ENCODE measurements around the genes NXT2, DCX and RBMXL3.

DNA sequence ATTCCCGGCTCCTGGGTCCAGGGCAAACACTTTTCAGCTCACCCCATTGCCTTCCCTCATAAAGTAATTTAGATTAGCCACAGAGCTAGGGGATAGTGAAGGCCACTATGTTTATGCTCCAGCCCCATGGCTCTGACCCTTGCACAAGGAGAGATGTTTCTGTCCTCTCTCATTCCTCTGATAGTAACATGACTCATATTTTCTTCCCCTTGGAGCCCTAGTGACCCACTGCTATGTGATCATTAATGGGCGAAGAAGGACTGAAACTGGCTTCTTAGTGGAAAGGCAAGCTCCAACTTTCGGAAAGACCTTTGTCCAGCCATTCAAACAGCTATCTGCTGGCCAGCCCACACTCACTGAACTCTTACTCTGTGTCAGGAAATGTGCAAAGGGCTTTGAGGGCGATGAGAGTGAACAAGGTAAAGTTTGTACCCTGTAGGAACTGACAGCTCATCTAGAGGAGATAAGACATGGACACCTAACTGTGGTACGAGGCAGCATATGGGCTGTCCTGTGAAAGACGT, 12.3 kb downstream of the CLDN2 start:
- PRO-cap, 2 experiments: no peak in any of the 2 experiments

GRCh38 chrX:106950434-106950753, 30.2 kb downstream of the CLDN2 start:
- PRO-cap, 2 experiments: no peak in any of the 2 experiments

- PRO-cap, 2 experiments: no peak in any of the 2 experiments
Observed at GRCh38 chrX:107084083-107084927, 34.3 kb downstream of the RBM41 start.

DNA sequence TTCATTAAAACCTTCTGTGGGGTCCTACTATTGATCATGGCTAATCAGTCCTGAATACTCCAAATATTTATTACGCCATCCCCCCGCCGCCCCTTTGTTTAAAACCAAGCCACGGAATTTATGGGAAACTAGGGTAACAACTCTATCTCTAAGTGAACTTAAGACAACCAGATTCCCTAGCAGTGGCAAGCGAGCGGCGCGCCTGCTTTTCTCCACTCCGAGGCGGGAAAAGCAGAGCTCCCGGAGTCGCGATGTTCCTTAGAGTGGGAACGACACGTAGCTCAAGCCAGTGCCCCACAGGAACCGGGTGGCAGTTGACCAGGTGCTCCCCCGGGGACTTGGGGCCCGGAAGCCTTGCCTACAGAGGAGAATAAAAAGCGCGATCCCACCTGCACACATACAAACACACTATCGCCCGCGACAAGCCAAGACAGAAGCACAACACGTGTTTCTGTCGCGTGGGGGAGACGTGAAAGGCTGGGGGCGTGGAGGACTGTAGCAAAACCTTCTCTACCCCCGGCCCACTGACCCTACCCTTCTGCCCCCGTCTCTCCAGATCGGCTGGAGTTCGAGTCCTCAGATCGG, 531 bp downstream of the NUP62CL start:
- PRO-cap, 2 experiments: no peak in any of the 2 experiments

GRCh38 chrX:107450851-107451122, 1.3 kb downstream of the FRMPD3 start:
- PRO-cap, 2 experiments: no peak in any of the 2 experiments

GRCh38 chrX:107484018-107484778, 34.7 kb downstream of the FRMPD3 start:
- PRO-cap, 2 experiments: no peak in any of the 2 experiments

DNA sequence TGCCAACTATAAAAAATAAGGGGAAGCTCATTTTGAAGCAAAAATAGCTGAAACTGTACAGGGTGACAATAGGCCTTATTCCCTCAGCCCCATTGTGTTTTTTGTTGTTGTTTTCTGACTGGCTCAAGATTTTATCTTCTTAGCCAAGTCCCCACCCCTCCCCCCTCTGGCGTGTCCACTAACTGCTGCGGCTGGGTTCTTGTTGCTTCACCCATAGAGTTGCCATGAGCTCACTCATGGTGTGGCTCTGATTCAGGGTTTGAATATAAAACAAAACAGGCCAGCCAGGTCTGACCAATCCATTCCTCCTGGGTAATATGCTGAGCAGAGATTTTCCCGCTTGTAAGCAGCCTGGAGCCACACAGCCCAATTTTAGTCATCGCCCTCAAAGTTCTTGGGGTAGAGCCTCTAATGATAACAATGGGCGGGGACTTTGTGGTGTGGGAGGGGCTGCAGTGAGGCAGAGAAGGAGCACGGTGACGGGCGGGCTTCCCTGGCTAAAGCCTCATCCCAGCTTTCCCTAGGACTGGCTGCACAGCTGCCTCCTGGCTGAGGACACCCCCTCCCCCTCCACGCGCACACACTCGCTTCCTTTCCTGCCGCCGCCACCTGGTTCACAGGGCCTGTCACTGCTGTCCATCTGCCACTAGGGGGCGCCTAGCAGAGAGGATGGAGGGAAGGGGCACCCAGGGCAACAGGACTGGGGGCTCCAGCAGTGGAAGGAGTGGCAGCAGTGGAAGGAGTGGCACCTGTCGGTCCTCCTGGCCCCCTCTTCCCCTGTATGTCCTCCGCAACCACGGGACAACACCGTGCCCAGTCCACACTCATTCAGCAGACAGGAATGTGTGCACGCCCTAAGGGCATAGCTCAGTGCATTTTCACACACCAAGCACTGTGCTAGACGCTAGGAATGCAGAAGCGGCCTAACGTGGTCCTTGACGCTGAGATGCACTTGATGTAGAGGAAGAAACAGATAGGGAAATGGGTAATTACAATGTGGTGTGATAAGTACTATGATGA, 26.7 kb downstream of the PRPS1 start:
- PRO-cap, 2 experiments: no peak in any of the 2 experiments

GRCh38 chrX:107673884-107674928, 45.9 kb downstream of the PRPS1 start:
- PRO-cap, 2 experiments: peak in 2 of 2 experiments; most common plus-strand start chrX:107674340 (in 1); most common minus-strand start chrX:107674566 (in 1)

- PRO-cap, 2 experiments: no peak in any of the 2 experiments
Observed at GRCh38 chrX:107678696-107679678, 50.7 kb downstream of the PRPS1 start.

- PRO-cap, 2 experiments: no peak in any of the 2 experiments
Observed at GRCh38 chrX:107718096-107718611, 57.4 kb downstream of the TSC22D3 start.

DNA sequence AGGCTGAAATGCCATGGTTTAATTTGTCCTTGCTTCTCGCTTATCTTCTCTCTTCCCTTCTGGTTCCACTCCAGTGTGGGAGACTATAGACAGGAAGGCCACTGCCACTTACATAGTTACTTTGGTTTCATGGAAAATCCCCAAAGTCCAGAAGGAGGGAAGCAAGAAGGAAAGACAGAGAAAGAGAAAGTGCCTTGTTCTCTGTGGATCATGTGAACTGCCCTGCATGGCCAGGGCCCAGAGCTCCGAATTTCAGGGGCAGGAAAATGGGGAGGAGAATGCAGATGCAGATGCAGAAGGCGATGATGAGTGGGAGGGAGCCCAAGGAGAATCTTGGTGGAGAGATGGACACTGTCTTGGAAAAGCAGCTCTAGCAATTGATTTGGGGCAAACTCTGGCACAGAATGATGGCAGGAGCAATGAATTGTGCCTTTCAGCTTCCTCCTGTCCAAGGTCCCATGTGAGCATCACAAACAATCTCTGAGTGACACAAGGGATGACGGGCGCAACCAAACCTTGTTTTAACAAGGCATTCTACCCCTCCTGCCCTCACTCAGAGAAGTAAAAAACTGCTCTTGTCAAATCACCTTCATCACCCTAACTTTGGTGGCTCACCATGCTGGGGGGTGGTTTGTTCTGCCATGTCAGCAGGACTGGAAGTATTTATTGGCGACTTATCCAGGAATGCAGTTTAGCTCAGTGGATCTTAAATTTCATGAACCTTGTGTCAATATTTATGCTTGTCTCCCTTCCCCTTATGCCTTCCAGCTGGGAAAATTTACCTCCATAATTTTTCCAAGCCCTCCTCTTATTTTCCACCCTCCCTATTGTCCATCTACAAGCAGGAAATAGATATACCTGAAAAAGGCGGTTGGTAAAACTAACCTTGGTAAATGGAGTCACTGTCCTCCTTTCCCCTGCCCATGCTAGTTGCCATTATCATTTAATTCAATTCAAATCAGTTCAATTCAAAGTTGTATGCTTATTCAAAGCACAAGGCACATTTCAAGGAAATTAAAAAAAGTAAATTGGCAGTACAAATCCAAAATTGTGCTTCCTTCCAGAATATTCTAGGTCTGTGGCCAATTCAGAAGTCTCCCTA, 53.3 kb downstream of the TSC22D3 start:
- PRO-cap, 2 experiments: no peak in any of the 2 experiments

- PRO-cap, 2 experiments: no peak in any of the 2 experiments
Observed at GRCh38 chrX:107726745-107727314, 48.8 kb downstream of the TSC22D3 start.

DNA sequence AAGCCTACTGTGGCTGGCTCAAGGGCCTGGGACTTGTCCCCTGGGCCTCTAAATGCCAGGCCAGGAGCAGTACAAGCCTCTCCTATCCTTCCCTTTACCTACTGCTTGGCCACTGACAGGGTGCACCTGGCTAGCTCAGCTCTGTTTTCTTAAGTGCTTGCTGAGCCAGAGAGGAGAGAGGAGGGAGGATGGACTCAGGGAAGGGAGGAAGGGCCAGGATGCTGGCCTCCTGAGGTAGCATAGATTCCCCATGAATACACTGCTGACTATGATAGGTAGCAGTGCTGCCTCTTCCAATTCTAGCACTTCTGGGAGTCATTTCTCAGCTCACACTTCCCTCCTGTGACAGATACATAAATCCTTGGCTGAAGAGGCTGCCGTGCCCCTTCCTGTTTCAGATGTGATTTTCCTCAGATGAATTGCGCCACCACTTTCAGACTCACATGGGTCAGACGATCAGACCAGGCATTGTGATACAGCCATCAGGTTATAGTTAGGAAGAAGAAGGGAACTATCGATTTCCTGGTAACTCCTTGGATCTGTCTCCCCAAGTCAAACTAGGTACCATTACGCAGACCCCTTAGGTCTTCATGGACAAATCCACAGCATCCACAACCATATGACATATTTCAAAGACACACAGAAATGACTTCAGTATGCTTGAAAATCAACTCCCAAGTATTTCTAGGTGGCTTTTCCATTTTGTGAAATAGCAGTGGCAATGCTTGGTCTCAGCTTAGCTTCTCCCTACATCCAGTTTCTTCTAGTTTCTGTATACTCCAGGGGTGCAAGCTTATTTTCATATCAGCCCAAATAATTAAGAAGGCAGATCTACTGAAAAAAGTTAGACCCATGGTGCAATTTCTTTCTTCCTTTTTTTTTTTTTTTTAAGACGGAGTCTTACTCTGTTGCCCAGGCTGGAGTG, 22.3 kb downstream of the TSC22D3 start:
- PRO-cap, 2 experiments: no peak in any of the 2 experiments

GRCh38 chrX:109536397-109537150, at the start of gene NXT2:
NXT2 (plus strand) TSS chrX:109536844.
- PRO-cap, 2 experiments: peak in 2 of 2 experiments; most common minus-strand start chrX:109537067 (in 2)

DNA sequence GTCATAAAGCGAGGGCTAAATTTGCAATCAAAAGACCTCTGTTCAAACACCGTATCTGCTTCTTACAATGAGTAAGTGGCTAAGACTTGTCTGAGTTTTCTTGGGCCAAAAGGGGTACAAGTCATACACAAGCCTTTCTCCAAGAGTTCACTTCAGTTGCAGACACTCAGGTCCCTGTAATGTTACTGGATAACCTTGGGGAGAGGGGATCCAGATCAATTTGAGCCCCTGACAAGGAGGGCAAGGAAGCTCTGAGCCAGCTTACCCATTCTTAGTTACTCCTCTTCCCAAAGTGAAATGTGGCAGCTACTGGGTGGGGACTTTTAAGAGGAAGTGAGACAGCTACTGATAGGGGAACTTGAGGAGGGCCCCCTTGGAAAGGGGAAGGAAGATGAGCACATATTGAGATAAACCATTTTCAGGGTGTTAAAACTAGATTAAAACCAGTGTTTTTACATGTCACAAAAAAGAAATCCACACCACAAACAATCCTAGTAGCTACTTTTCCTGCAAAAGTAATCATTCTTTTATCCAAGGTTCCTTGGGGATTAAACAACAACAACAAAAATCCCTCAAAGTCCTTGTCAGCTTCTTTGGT, 113.8 kb upstream of the TMEM164 start:
- PRO-cap, 2 experiments: no peak in any of the 2 experiments

DNA sequence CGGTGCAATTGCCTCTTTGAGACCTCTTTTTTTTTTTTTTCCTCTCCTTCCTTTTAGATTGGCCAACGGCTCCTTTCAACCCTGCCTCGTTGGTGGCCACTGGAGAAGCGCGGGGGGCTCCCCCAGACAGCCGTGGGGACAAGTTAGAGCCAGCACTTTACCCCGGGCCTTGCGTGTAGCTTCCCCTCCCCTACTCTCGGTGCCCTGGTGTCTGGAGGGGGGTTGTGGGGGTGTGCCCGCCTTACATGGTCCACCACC, 459 bp downstream of the TMEM164 start:
- PRO-cap, 2 experiments: no peak in any of the 2 experiments

- PRO-cap, 2 experiments: no peak in any of the 2 experiments
Observed at GRCh38 chrX:111411944-111412356, at the start of gene DCX. DCX (minus strand) TSS chrX:111412192.

DNA sequence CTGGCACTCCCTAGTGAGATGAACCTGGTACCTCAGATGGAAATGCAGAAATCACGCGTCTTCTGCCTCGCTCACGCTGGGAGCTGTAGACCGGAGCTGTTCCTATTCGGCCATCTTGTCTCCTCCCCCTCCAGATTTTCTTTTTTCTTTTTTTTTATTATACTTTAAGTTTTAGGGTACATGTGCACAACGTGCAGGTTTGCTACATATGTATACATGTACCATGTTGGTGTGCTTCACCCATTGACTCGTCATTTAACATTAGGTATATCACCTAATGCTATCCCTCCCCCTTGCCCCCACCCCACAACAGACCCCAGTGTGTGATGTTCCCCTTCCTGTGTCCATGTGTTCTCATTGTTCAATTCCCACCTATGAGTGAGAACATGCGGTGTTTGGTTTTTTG, 83.2 kb downstream of the SERTM2 start:
- PRO-cap, 2 experiments: no peak in any of the 2 experiments

DNA sequence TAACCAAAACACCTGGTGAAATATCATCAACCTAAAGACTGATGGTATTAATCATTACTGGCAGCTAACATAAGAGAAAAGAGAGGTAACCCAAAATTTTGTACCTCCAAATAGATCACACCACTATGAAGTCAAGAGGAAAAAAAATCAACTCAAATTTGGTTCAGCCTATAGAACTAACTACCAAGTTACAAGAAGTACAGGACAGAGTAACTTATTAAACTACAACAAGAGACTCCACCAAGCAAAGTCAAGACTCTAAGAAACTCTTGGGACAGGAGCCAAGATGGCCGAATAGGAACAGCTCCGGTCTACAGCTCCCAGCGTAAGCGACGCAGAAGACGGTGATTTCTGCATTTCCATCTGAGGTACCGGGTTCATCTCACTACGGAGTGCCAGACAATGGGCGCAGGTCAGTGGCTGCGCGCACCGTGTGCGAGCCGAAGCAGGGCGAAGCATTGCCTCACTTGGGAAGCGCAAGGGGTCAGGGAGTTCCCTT, 38.6 kb upstream of the LHFPL1 start:
- PRO-cap, 2 experiments: no peak in any of the 2 experiments

DNA sequence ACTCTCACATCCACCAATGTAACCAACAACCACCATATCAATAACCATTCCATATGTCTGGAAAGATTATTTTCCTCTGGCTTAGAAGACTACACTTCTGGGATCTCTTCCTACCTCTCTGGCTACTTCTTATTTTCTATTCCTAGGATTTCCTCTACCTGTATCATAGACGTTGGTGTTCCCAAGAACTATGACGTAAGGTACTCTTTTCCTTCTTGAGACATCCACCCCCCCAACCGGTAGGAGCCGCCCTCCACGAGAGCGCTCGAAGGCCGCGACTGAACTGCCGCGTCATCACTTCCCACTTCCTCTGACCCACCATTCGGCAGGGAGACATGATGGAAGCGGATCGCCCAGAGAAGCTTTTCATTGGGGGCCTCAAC, at the start of gene RBMXL3:
RBMXL3 (plus strand) TSS at position 304 of the 383 bp plus-strand sequence.
- PRO-cap, 2 experiments: no peak in any of the 2 experiments